Measurements from ENCODE around the gene RIN2.

DNA sequence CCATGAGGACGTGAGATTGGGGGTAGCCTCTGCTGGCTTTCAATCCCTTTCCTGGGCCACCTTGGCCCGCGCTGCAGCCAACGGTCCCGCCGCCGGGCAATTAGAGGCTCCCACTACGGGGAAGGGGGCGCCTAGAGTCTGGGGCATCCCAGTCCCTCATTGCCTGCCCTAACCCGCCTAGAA lies 605 bp downstream of the OVOL2 start:
- RRBS = 0% methylated on average over 3 of the region's 10 CpGs

DNA sequence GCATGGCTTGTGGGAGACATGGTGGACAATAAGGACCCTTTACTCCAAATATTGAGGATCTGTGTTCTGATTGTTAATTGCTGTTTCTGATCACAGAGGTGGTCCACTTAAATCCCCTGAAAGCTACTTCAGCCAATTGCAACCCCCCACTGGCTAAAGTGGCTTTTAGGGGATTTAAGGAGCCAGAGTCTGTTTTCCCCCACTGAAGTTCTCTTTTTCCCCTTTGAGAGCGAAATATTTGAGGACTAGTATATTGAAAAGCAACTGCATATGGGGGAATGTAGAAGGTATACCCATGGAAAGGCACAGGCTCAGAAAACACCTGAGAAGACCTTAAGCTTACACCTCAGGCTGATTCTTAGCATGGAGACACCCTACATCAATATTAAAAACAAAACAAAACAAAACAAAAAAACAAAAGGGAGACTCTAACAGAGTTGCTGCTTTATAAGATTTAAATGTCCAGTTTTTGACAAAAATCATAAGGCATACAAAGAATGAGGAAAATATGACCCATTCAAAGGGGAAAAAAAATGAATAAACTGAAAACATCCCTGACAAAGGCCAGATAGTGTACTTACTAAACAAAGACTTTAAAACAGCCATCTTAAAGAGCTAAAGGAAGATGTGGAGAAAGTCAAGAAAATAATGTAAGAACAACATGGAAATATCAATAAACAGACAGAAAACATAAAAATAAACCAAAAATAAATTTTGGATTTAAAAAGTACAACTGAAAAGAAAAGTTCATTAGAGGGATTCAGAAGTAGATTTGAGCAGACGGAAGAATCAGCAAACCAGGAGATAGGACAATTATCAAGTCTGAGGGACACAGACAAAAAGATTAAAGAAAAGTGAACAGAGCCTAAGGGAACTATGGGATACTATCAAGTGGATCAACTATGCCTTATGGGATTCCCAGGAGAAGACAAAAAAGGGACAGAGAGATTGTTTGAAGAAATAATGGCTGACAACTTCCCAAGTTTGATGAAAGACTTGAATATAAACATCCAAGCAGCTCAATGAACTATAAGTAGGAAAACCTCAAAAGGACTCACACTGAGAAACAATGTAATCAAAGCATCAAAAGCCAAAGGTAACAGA lies 10.6 kb downstream of the ZNF133 start:
- RRBS = no CpG with 5 or more reads among the region's 2 CpGs

GRCh38 chr20:18795465-18795728 lies 18.2 kb upstream of the SCP2D1 start:
- RRBS = no CpG with 5 or more reads among the region's 2 CpGs

- RRBS = no CpG with 5 or more reads among the region's 11 CpGs
Measured at GRCh38 chr20:19328352-19329194, 116.1 kb downstream of the SLC24A3 start.

DNA sequence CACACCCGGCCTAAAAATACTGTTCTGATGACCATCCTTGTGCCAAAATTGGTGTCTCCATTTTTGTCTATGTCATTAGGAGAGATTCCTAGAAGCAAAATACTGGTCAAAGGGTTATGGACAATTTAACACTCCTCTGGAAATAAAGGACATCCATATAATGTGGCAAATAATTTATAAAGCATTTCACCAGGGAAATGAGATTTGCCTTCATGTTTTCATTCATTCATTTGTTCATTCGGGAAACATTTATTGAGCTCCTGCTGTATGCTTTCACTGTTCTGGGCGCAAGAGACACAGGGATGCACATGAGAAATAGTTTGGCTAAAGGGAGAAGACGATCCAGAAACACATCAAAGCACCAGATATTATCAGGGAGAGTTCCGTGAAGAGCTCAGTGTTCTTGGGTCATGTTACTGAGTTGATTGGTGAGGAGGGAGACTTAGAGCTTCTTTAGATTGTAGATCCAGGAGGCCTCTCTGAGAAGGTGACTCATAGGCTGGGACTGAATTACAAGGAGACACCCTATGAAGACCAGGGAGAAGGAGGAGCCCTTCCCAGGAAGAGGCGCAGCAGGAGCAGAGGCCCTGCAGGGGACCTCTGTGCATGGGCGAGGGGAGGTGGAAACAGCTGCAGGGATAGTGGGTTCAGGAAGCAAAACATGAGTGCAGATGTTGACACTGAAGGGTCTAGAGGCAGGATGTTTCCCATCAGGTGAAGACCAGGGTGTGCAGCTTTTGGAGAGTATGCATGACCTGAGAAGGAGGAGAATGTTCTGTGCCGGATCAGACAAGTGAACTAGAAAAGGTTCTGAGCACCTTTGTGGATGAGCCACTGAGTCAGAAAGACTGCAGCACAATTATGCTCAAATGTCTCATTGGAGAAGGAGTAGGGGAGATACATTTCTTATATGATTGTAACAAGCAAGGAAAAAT lies 196.5 kb downstream of the SLC24A3 start:
- RRBS = no CpG with 5 or more reads among the region's 8 CpGs

GRCh38 chr20:19658097-19658727 lies 99.8 kb upstream of the RIN2 start:
- RRBS = no CpG with 5 or more reads among the region's 20 CpGs

- RRBS = 5% methylated on average over 47 of the region's 71 CpGs
Measured at GRCh38 chr20:19757762-19758806, at the start of gene RIN2. RIN2 (plus strand) TSS chr20:19758258.

DNA sequence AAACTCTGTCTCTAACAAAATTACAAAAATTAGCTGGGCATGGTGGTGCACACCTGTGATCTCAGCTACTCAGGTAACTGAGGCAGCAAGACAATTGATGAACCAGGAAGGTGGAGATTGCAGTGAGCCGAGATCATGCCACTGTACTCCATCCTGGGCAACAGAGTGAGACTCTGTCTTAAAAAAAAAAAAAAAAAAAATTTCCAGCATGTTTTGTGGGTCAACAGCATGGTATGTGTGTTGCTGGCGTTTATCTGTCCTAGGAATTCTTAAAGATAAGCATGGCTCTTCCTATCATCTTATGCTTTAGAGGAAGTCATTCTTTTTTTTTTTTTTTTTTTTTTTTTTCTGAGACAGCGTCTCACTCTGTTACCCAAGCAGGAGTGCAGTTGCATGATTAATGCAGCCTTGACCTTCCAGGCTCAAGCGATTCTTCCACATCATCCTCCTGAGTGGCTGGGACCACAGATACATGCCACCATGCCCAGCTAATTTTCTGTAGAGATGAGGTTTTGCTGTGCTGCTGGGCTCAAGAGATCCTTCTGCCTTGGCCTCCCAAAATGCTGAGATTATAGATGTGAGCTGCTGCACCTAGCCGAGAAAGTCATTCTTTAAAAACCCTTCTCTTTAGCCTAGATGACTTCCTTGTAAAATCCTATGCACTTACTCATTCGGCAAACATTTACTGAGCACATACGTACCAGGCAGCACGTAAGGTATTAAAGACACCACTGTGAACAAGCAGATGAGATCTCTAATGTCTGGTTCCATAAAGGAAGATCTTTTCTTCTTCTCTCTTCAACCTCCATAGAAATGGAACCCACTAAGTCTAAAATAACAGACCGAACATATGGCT lies 122.2 kb downstream of the RIN2 start:
- RRBS = no CpG with 5 or more reads among the region's 9 CpGs

GRCh38 chr20:19916990-19917416 lies 100.2 kb upstream of the NAA20 start:
- RRBS = no CpG with 5 or more reads among the region's 5 CpGs

DNA sequence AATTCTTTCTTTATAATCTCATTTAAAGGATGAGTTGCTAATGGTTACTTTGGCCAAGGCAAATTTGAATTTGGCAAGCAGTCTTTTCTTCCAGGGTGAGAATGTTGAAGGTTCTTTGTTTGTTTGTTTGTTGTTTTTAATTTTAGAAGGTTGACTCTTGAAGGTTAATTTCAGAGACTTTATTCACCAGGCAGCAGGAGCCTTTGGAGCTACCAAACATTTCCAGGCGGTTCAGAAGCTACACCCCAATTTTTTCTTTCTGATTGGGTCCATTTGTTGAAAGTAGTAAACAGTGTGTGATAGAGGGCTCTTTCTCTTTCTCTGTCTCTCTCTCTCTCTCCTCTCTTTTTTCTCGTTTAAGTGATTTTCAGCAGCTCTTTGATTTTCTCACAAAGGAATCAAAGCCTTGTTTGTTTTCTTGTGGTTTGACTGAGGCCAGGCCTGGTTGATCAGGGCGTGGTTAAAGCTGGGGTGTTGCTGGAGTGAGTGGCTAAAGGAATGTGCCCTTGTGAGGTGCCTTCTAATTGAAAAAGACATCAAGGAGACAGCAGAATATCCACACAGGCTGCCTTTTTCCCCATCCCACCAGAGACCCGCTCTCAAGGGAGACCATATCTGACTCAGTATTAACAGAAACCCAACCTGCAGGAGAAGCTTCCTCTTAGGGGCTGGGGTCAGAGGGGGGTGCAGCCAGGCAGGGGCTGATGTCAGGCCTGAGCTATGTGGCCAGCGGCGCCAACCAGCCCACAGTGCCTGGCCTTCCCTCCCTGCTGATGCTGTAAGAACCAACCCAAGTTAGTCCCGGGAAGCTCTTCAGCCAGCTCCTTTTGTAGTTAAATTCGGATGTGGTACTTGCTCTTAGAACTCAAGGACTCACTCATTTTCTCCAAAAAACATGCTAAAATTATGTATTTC lies 40.4 kb upstream of the NAA20 start:
- RRBS = no CpG with 5 or more reads among the region's 8 CpGs

GRCh38 chr20:19977430-19977879 lies 39.7 kb upstream of the NAA20 start:
- RRBS = no CpG with 5 or more reads among the region's 5 CpGs

GRCh38 chr20:20073634-20074649 lies 21.6 kb downstream of the CFAP61 start:
- RRBS = no CpG with 5 or more reads among the region's 18 CpGs

DNA sequence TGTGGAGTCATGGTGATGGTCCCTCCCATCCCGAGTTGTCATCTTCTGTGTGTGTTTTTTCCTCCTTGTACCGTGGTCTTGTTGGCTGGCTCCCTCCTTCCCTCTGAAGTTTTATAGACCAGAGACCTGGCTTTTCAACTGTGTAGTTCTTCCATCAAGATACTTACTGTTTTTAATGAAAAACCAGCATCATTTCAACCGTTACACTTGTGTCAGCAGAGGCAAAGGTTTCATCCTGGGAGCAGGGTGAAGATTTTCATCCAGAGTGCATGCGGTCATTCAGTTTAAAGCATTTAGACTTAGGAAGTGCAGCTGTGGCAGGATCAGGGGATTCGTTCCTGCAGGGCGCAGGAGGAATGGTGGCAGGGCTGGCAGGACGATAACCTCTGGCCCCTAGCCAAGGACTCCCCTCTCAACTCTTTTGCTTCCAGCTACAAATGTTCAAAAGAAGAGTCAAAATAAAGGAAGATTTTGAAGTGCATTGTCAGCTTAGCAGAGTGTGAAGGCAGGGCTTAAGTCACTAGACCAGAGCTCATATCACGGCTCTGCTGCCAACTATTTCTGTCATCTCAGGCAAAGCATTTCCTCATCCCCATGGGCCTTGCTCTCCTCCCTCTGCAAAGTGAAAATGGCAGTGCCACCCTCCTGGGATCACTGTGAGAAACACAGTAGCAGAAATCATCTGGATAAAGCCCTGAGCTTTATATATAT lies 36.5 kb downstream of the CFAP61 start:
- RRBS = no CpG with 5 or more reads among the region's 8 CpGs

GRCh38 chr20:20207975-20208174 lies 155.5 kb downstream of the CFAP61 start:
- RRBS = no CpG with 5 or more reads among the region's 6 CpGs

GRCh38 chr20:20593430-20594044 lies 118.9 kb downstream of the RALGAPA2 start:
- RRBS = no CpG with 5 or more reads among the region's 8 CpGs

- RRBS = no CpG with 5 or more reads among the region's 7 CpGs
Measured at GRCh38 chr20:20678510-20679153, 33.8 kb downstream of the RALGAPA2 start.

GRCh38 chr20:20731587-20732072 lies 19.2 kb upstream of the RALGAPA2 start:
- RRBS = no CpG with 5 or more reads among the region's 1 CpG

DNA sequence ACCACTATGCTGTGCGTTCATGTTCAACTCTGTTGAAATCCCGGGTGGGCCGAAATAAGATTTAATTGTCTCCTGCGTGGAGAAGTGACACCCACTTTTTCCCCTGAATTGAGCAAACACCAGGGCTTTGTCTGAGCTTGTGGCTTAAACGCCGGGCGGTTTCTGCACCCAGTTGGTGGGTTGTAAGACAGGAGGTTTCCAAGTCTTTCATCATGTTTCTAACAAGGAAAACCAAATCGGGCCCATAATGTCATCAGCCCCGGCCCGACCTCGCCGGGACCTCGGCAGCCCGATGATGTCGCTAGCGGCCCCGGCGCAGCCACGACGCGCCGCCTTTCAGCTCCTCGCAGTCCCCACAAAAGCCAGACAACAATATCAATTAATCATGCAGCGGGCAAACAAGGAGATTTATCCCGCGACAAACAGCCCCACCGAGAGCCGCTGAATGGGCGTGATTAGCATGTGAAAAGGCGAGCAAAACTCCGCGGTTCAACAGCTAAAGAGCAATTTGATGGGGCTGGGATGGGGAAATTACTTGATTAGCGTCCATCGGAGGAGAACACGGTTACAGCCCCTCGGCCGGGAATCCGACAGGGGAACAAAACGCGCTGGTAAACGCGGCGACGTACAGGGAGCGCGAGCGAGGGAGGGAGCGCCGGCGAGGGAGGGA lies 25.1 kb upstream of the KIZ start:
- RRBS = 11% methylated on average over 20 of the region's 50 CpGs

DNA sequence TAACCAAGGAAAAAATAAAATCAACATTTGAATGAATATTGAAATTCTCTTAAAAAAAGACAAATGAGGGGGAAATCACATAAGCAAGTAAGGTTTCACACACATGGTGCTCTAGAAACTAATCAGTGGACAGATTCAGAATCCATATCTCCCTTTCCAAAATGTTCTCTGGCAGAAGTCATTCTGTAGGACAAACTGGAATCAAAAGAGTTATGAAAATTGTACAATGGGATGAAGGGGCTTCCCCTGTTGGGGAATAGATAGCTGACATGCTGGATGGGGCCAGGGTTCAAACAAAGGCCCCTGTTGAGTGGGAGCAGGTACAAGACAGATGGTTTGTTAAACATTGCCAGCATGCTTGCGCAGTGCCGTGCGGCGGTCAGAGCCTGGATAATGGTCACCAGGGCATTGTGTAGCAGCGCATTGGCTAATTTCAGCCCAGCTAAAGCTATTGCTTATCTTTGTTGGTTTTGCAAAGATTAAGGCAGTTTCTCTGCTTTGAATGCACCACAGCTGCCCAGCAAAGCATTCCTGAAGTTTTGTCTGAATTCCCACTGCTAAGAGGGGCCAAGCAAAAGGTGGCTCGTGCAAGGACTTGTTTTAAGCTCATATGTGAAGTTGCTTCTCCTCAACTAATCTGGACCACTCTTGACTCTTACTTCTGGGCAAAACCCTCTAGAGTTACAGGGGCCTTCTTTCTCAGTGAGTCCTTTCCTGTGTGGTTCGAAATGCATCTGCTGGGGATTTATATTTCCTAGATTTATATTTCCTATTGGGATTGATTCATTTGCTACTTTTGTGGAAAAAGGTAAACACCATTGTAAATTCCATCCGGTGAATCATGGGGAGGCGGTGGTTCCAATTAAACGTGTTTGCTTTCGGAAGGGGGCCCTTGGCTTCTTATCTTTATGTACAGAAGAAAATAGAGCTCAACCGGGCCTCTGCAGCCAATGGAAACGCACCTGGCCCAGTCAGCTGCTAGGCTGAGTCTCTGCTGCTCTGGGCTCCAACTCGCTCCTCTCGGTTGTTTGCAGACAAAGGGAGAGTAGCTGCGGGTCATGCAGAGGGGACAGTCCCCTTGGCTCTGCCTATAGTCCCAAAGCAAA lies 72.3 kb downstream of the FOXA2 start:
- RRBS = 23% methylated on average over 3 of the region's 16 CpGs

DNA sequence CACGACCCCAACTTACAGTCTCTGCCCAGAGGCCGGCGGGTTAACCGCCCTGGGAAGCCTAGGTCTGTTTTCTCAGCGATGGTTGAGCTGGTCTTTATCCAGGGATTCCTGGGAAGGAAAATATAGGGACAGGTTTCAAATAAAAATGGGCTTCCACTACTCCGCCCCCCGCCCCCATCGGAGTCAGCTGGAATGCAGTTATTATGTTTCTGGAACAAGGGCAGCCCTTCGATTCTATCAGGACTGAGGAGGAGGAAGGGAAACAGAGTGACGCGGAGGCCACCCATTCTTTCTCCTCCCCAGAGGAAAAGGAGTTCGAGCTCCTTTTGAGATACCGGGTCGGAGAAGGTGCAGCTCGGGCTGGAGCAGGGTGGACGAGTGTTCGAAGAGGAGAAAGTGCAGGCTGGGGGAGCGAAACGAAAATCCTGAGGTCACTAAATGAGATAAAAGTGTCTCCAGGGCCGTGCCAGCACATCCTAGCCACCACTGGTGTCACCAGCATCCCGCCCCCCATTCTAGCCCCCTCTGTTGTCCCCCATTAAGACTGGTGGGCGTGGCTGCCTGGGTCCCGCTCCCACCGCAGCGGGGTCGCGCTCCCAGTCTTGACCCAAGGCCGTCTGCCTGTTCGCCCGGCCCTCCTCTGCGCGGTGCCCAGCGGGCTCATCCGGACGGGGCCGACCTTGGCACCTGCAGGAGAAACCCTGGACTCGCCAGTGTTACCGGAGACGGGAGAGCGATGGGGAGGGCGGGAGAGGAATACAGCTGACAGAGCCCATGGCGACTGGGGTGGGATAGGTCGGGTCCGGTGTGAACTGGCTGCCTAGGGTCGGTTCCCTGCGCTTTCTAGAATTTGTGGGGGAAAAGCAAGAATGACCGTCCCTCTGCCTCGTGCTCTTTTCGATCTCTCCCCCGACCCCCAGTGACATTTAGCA lies 16.3 kb downstream of the FOXA2 start:
- RRBS = 5% methylated on average over 15 of the region's 50 CpGs